ENCODE measurements around a stretch of chr2.

DNA sequence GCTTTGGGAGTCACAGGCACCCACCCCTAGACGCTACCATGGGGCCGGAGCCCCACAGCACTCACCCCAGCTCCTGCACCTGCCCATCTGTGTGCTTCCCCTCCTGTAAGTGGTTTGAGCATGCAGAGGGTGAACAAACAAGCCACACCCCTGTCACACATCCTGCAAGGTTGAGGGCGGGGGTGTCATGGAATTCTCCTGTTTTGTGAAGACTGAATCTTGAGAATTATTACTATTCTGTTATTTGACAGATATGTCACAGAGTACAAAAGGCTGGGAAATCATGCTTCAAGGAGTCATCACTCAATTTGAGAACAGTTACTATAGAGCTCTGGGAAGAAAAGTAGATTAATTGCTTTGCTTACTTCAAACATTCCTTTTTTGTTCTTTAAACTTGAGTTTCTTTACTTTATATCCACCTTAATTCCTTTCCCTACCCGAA lies 60.8 kb downstream of the RFTN2 start:
- PRO-cap = unidirectional peak, minus-strand start at position 89 of the sequence; unidirectional peak, minus-strand start at position 111 of the sequence

DNA sequence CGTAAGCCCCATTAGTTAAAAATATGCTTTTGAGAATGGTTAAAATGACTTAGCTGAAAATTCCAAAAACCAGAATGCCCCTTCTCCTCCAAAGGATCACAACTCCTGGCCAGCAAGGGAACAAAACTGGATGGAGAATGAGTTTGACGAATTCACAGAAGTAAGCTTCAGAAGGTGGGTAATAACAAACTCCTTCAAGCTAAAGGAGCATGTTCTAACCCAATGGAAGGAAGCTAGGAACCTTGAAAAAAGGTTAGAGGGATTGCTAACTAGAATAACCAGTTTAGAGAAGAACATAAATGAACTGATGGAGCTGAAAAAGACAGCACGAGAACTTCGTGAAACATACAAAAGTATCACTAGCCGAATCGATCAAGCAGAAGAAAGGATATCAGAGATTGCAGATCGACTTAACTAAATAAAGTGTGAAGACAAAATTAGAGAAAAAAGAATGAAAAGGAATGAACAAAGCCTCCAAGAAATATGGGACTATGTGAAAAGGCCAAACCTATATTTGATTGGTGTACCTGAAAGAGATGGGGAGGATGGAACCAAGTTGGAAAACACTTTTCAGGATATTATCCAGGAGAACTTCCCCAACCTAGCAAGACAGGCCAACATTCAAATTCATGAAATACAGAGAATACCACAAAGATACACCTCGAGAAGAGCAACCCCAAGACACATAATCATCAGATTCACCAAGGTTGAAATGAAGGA lies 25.8 kb downstream of the PLCL1 start:
- PRO-cap = no peak

GRCh38 chr2:197847712-197848622 lies 43.6 kb downstream of the PLCL1 start:
- PRO-cap = no peak

DNA sequence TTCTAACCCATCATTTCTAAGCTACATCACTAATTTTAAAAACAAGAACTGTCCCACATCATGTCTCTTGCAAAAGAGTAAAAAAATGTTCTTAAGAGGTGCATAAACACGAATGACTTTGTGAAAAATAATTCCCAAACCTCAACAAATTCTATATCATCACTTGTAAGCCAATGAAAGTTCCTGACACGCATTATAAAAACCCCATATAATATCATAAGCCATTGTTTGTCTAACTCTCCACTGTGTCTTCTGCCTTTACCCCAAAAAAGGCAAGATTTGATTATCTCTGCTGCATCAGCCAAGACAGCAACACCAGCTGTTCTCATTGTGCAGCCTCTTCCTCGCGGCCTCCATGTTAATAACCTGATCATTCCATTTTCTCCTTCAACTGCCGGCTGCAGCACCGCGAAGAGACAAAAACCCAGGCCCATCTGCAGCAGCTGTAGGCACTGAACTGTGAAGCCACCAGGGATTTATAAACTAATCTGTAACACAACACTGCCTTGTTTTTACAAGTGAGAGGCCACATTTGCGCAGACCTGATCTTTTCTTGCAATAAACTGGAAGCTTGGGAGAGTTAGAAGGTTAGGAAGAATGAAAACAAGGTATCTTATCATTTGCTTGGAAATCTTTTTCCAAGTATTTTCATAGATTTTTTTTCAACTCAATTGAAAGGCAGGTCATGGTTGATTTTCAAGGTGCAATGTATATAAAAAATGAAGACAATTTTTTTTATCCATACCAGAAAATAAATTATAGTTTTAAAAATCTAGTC lies 147.8 kb downstream of the SATB2 start:
- PRO-cap = no peak

DNA sequence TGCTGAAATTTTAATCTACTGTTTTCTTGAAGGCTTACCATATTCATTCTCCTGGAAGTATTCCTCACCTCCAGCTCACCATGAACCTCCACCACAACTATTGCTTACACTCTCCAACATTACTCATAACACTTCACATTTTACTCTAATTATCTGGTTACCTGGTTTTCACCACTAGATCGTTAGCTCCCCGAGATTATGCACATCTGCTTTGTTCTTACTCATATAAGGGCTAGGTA lies 110.2 kb downstream of the SATB2 start:
- PRO-cap = no peak

DNA sequence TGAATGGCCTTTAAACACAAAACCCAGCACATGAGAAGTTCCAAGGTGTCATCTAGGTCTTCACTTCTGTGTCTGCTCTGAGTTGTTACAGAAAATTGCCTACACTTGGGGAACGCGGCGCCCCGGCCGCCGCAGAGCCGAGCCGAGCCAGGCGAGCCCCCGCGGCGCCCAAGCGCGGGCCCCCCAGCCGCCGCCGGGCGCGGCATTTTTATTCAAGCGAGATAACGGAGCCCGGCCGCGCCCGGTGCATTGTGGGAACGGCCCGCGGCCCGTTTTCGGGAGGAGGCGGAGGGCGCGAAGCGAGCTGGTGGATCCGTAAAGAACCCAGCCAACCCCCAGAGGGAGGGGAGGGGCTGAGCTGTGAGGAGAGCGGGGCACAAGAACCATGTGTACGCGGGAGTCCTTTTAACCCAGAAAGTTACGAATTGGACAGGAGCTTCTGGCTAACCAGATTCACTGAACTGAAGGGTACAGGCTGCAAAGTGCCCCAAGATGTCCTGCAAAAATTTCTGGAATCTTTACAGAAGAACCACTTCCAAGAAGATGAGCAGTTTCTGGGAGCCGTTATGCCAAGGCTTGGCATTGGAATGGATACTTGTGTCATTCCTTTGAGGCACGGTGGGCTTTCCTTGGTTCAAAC lies 191.7 kb downstream of the FTCDNL1 start:
- PRO-cap = no peak

DNA sequence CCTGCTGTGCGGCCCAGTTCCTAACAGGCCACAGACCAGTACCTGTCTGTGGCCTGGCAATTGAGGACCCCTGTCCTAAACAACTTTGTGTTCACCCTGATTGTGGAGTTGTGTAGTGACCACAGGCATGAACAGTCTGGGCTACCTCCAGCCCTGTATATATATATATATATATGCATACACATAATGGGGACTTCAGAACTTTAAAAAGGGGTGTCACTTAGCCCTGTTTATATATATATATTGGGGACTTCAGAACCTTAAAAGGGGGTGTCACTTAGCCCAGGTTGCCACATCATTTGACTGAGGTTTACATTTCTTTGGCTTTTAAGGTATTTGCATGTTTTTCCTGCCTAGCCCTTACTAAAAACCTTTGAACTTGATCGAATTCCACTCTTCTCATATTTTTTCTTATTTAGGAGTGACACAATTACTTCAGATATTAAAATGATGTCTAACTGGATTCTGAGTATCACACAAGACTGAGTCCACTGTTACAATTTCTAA lies 64.8 kb downstream of the FTCDNL1 start:
- PRO-cap = no peak

DNA sequence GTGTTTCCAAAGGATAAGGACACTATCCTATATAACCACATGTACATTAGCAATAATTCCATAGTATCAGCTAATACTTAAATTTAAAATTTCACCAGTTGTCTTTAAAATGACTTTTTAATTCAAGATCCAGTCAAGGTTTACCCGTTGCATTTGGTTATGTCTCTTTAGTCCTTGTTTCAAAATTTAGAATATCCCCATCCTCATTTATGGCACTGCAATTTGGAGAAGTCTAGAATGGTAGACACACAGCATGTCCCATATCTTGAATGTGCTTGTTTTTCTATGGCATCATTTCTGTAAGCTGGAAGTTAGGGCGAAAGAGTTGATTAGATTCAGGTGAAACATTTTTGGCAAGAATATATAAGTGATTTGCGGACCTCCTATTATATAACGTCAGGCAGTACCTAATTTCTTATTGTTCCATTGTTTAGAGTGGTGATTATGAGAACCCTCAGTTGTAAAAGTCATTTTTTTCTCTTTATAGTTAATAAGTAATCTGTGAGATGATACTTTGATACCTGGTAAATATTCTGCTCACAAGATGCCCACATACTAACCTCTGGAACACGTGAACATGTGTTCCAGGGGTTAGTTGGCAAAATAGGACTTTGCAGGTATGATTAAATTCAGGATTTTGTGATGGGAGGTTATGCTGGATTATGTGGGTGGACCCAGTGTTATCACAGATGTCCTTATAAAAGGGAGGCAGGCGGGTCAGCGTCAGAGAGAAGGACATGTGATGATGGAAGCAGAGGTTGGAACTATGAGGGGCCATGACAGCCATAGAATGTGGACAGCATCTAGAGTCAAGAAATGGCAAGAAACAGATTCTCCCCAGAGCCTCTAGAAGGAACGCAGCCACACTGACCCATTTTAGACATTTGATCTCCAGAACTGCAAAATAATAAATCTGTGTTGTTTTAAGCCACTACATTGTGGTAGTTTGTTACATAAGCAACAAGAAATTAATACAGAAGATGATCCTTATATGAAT lies 16.7 kb downstream of the MAIP1 start:
- PRO-cap = no peak

GRCh38 chr2:200306752-200306971 lies 169 bp downstream of the SPATS2L start:
- PRO-cap = no peak

DNA sequence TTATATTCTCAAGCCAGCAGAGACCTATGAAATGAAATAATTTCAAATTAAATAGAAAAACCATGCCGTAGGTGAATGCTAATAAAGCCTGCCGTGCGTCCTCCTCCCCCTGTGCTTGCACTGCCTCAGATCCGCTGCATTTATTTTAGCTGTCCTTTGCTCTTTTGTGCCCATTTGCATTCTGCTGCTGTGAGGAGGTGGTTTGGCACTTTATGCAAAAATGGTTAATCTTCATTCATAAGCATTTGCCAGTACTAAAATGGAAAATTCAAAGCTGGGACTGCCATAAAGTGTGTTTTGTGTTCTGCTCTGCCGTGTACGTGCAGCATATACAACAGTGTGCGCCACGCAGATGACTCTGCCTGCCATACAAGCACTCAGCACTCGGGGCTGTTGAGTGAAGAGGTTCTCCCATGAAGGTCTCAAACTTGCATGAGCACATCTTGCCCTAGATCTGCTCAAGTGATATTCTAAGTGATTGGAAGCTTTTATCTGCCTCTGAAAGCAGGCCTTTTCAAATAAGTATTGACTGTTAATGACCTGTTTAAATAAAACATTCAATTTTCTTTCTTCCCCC lies 73.6 kb downstream of the SPATS2L start:
- PRO-cap = no peak

- PRO-cap = no peak
These were observed 77.3 kb downstream of the KCTD18 start for GRCh38 chr2:200432390-200433055.

- PRO-cap = no peak
These were observed 23.2 kb downstream of the AOX1 start for GRCh38 chr2:200608935-200609501.

DNA sequence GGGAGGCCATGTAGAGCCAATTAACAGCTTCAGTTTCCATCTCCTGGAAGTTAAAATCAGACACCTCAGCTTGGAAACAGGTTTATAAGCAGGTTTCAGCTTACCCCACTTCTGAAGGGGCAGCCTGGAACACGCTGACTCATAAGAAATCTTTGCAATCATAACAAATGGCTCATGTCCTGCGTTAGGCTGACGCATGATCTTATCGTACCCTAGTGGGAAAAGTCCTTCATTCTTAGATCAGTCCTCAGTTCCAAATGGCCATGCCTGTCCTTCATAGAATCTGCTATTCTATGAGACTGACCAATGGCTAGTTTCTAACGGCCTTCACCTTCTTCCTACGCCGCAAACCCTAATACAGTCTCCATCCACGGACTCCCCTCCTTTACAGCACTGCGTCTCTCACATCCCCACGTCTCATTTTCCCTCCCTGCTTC lies 24.3 kb upstream of the BZW1 start:
- PRO-cap = no peak

- PRO-cap = no peak
These were observed 19.4 kb downstream of the BZW1 start for GRCh38 chr2:200831181-200831488.

DNA sequence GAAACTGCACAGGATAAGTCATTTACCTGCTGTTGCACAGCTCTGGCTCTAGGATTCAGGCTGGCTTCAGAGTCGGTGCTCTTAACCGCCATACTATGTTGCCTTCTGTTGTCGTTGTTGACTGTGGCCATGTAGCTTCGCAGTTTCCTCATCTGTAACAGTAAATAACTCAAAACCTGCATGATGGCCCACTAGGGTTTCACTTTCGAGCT lies 538 bp downstream of the NIF3L1 start:
- PRO-cap = bidirectional peak, plus-strand start at position 51 of the sequence, minus-strand start outside the sequence

DNA sequence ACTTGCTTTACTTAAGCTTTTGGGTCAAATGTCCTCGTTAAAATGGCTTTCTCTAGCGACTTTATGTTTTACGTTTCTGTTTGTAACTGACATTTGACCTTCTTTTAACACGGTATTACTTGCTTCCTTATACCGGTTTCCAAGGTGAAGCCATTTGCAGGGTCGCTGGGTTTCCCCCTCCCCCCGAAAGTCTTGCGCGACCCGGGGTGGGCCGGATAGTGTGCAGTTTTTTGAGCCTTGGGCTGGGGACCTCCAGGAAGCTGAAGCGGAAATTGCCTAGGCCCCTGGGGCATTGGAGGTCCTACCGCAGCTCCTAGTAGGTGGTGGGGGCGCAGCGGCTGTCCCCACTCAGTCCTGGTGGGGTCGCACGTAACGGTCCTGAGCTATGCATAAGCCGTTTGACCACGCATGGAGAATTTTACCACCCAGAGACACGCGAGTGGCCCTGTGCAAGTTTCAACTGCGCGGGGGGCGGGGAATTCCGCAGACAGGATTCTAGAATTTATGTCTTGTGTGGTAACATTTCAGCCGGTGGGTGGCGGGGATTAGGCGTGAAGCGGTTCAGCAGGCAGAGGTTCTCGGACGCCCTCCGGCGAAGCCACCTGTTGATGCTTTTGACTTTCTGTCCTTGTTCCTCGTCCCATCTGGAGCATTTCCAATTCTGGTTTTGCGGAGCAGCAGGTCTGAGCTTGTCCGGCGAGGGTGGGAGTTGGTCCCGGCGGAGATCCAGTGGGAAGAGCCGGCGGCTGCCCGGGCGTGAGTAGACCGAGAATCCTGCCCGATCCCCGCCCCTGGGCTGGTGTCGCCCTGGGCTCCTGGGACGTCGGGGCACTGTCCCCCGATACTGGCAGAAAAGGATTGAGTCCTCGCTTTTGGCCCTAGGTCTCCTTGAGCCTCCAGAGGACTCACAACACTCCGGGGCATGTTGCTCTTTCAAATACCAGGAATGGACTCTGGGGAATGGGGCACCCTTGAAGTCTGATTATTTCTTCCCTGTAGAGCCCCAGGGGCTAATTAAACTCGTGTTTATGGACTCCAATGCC lies 2.5 kb downstream of the CFLAR start:
- PRO-cap = bidirectional peak, plus-strand start at position 571 of the sequence, minus-strand start at position 462 of the sequence; bidirectional peak, plus-strand start at position 721 of the sequence, minus-strand start at position 646 of the sequence; unidirectional peak, minus-strand start at position 860 of the sequence

- PRO-cap = no peak
These were observed 26.1 kb downstream of the CASP10 start for GRCh38 chr2:201208821-201209612.

- PRO-cap = bidirectional peak, plus-strand start at chr2:201233470, minus-strand start at chr2:201233348
These were observed 26.8 kb upstream of the CASP8 start for GRCh38 chr2:201233214-201234250.

- PRO-cap = no peak
These were observed 3.5 kb downstream of the CASP8 start for GRCh38 chr2:201263847-201264177.

DNA sequence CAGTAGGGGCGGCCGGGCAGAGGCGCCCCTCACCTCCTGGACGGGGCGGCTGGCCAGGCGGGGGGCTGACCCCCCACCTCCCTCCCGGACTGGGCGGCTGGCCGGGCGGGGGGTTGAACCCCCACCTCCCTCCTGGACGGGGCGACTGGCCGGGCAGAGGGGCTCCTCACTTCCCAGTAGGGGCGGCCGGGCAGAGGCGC lies 22.7 kb downstream of the CASP8 start:
- PRO-cap = no peak

Measured in fallopian tube (tissue), 1 donor.